Neural progenitor cell (in vitro differentiated cells): ENCODE measurements around the gene PCDH12.

- RAMPAGE, long total RNA = no peak
Measured at GRCh38 chr5:141617666-141618046, 1.1 kb downstream of the DIAPH1 start.

GRCh38 chr5:141693165-141693916 is 11.3 kb upstream of the ARAP3 start:
- RAMPAGE, long total RNA = no peak

DNA sequence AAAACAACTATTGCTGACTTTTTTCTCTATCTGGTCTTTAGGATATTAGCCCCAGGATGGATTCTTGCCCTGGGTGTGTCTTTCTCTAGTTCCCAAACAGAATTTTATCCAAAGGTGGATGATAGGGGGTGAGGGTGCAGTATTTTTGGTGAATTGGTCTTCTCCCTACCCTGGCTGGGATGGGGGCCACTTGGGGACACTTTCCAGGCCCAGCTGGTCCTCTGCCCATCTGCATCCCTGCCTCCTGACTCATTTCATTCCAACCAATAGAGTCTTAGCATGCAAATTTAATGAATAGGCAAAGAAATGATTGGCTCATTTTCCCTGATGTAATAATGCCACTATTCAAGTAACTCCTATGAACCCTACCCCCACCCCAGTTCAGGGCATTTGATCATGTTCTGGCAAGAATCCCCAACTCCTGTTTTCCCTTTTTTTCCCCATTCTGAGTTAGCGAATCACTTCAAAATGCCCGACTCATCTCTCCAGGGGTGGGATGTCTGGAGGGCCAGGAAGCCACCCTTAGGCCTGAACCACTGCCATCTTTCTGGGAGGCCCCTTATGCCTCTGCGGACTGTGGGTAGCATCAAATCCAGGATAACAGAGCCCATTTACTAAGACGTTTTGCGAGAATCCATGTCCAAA is 56.8 kb downstream of the PCDH1 start:
- RAMPAGE, long total RNA = no peak

- RAMPAGE, long total RNA = no peak
Measured at GRCh38 chr5:141840086-141840949, 37.9 kb downstream of the PCDH1 start.

DNA sequence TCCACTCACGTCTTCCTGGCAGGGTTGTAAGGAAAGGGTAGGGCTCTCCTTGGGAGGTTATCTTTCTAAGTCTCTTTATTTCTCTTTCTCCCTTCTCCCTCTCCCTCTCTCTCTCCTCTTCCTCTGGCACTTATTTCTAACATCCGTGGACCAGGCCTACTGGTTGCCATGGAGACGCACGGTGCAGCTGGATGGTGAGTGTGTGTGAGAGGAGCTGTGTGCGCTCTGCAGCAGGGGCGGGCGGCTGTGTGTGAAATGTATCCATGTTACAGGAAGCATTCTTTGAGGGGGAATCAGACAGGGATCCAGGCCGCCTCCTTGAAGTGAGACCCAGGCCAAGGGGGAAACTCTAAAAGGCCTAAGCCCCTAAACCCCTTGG is 32.2 kb downstream of the PCDH1 start:
- RAMPAGE, long total RNA = no peak

DNA sequence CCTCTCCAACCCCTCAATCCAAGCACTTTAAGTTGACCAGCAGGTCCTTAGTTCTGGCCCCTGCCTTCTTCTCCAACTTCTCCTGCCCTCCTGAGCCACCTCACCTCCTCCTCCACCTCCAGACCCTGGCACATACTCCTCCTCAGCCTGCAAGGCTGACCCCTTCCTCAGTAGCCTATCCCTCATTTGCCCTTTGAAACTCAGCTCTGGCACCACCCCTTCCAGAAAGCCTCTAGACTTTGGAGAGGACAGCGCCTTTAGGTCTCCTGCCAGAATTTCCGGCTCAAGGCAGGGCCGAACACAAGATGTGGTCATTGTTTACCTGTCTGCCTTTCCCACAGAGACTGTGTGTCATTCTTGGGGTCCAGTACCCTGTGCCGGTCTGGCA is 29.6 kb downstream of the PCDH1 start:
- RAMPAGE, long total RNA = no peak

GRCh38 chr5:141866007-141866514 is 12.1 kb downstream of the PCDH1 start:
- RAMPAGE, long total RNA = no peak

DNA sequence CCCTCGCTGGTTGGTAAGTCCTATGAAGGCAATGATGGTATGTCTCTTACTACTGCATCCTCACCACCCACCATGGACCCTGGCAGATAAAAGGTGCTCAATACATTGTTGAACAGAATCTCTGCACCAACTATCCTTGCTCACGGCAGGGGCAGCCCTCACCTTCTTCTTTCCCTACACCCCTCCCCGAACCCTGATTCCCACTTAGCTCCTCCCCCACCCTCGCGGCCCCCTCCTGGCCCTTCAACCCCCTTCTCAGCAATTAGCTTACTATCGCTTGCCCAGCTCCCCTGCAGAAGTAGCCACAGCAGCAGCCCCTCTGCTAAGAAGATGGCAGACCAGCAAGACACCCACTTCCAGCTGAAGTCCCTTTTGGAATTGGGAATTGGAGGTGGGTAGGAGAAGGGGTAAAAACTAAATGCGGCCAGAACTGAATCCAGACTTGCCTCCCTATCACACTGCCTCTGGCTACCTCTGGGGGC is 2.9 kb downstream of the PCDH1 start:
- RAMPAGE, long total RNA = no peak

- RAMPAGE, long total RNA = no peak
Measured at GRCh38 chr5:141876786-141877735, 1.1 kb downstream of the PCDH1 start.

DNA sequence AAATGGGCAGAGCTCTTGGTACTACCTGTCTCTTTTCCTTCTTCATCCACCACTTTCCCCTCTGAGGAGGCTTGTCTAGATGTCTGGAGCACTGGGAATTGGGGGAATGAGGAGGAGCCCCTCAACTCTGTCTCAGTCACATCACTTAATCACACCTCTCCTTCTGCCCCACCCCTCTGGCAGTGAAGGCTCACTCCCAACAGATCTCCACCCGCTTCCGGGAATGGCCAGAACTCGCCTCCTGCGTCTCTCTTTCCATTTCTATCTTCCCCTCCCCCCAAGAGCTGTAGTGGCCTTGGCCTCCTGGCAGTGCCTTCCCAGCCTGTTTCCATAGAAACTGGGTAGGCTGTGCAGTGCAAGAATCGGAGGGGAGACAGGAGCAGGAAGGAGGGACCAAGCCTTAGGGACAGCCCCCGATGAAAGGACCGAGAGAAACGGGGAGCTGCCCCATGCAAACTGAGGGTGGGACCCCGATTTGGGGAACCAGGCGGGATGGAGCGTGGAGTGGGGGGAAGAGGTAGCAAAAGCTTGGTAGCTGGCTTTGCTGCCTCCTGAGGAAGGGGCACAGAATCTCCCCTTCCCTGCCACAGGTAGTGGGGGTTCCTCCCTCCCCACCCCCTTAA is 4.4 kb upstream of the PCDH1 start:
- RAMPAGE, long total RNA = no peak

DNA sequence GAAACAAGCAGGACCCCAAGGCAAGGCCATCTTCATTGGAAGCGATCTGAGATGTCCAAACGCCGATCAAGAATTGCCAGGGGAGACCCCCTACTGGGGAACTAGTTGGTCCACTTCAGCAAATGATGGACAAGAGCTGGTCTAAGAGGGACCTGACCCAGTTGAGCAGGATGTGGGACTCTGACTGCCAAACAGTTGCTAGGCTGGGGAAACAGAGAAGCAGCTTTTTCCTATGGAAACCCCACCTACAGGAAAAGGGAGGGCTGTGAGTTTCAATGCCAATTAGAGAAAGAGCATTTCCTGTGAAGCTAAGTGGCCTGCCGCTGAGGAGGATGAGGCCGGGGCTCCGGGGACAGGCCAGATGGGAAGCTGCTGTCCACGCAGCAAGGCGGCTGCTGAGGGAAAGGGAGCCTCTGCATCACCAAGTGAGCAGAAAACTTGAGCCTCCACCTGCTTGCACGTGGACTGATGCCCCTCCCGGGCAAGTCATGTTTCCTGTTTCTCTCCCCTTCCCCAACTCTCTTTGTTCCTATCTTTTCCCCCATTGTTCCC is at the start of gene PCDH12:
Gene PCDH12 (minus strand): TSS at position 202 of the 552 bp plus-strand sequence.
- RAMPAGE, long total RNA = no peak

- RAMPAGE, long total RNA = no peak
Measured at GRCh38 chr5:141958726-141959313, 818 bp upstream of the PCDH12 start.

- RAMPAGE, long total RNA = no peak
Measured at GRCh38 chr5:142132557-142133324, 24.2 kb downstream of the NDFIP1 start.

GRCh38 chr5:142192717-142193289 is 84.2 kb downstream of the NDFIP1 start:
- RAMPAGE, long total RNA = no peak

DNA sequence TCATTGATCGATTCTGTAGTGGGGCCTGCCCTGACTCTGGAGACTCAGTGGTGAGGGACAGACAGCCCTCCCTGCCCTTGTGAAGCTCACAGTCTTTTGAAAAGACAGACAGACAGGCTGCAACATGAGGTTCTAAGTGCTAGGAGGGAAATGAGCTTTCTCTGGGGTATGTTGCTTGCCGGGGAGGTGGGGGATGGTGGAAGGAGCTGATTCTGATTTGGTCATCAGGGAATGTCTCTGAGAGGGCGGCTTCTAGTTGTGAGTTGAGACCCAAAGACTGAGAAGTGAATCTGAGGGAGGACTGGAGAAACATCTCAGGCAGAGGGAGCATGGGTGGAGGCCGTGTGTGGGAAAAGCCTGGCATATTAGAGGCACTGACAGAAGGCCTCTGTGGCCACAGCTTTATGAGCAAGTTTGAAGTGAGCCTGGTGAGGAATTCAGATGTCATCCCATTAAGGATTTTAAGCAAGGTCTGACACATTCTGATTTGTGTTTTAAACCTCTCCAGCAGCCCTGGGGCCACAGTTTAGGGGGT is 2.7 kb upstream of the SPRY4 start:
- RAMPAGE, long total RNA = no peak

- RAMPAGE, long total RNA = no peak
Measured at GRCh38 chr5:142342106-142342915, 17.5 kb upstream of the SPRY4 start.

DNA sequence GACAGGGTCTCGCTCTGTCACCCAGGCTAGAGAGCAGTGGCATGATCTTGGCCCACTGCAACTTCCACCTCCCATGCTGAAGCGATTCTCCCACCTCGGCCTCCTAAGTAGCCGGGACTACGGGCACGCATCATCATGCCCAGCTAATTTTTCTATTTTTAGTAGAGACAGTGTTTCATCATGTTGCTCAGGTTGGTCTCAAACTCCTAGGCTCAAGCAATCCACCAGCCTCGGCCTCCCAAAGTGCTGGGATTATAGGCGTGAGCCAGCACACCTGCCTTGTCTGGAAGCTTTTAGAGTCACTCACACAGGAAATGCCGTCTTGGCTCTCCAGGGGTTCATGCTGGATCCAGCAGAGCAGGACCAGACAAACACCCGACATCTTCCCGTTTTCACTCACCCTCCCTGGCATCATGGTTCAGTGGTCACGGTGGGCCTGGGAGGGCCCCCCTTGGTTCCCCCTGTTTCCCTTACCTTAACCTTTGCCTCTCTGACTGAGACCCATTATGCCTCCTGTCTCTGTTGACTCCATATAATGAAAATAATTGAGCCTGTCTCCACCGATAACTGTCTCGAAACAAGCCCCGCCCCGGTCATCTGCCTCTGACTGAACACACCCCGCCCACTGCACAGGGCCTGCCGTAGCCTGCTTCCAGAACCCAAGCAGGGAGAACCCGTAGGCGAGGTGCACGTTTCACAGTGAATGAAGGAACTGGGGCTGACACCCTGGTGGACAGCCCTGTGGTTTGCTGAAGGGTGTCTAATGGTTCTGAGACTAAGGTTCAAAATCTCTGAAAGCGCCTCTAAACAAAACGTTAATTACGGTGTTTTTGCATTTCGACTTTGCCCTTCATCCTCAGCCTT is 39.5 kb upstream of the SPRY4 start:
- RAMPAGE, long total RNA = no peak

DNA sequence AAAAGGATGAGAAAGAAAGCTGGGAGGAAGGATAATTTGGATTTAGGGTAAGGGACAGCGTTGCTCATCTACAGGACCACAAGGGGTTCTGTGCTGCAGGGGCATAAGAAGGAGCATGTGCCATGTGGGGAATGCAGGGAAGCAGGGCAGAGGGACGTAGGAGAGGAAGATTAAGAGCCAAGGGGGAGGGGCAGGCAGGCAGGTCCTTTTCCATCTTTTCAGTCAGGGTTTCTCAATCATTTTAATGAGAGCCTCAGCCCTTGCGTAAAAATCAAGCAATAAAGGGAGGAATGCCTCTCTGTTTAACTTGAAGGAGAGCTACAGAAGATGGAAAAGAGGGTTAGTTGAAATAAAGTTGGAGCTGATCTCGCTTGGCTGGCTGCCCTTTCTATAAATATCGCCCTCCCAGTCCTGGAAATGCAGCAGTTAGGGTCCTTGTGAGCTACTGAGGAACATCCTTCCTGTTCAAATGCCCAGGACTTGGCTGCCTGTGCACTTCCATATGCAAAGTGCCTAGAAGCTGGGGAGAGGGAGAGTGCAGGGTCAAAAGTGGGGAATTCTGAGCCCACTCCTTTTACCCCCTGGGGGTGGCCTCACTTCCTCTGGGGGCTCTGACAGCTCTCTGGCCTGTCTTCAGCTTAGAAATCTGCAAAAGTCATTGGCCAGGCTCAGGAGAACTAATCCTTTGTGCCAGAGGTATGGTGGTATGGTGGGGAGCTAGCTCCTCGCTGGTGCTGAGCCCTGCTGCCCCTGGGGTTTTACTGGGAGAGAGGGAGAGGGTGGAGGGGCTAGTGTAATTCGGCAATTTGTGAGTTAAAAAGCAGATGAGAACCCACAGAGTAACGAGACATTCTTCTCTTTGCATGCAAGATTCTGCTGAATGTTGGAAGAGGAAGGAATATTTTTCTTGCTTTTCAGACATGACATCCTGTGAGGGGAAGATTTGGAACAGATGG is 65.2 kb upstream of the SPRY4 start:
- RAMPAGE, long total RNA = no peak

DNA sequence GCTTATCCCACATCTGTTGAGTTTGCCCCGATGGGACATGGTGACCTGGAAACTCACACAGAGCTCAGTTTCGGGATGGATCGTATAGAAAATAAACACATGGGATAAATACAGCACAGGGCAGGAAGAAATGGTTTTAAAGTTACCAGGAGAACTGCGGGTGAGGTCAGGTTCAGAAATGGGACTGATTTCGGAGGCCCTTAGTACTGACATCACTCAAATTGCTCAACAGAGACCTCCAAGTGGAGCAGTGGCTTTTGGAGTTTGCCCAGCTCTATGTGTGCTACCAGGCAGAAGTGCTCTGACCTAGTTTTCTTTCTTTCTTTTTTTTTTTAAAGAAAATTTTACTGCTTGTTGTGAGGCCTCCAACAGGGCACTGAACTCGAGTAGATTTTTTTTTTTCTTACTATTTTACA is 173.9 kb downstream of the FGF1 start:
- RAMPAGE, long total RNA = no peak

GRCh38 chr5:142548983-142549234 is 137.0 kb downstream of the FGF1 start:
- RAMPAGE, long total RNA = no peak